Left ventricle myocardium (tissue), 1 donor: Measurements from ENCODE around the gene DMGDH.

- PRO-cap, result no peak
These were observed 115.4 kb downstream of the SCAMP1 start for GRCh38 chr5:78475541-78476513.

GRCh38 chr5:78534240-78534758 is 114.3 kb downstream of the LHFPL2 start:
- PRO-cap, result no peak

DNA sequence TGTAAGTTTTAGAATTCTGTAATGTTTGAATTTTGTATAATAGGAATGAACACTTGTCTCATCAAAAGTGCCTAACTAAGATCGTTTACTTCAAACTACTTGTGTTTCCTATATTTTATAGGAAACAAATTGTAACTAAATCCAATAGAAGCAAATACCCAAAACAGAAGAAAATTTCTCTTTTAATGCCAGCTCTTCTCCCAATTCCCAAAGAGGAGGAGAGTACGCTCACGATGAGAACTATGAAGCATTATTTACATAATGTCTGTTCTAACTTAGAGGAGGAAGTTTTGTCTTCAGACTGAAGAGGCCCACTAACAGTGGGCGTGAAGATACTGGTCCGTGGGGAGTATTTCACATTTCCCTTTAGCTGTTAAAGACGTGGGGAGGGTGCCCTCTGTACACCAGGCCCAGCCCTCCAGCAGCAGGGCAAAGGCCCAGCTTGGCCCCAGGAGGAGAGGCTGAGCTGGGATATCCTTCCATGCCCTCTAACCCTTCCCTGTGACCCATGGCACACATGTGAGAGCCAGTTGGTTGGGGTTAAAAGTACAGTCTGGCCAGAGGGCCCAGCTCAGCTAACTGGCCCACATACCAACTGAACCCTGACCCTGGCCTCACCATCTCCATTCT is 74.6 kb downstream of the LHFPL2 start:
- PRO-cap, result no peak

DNA sequence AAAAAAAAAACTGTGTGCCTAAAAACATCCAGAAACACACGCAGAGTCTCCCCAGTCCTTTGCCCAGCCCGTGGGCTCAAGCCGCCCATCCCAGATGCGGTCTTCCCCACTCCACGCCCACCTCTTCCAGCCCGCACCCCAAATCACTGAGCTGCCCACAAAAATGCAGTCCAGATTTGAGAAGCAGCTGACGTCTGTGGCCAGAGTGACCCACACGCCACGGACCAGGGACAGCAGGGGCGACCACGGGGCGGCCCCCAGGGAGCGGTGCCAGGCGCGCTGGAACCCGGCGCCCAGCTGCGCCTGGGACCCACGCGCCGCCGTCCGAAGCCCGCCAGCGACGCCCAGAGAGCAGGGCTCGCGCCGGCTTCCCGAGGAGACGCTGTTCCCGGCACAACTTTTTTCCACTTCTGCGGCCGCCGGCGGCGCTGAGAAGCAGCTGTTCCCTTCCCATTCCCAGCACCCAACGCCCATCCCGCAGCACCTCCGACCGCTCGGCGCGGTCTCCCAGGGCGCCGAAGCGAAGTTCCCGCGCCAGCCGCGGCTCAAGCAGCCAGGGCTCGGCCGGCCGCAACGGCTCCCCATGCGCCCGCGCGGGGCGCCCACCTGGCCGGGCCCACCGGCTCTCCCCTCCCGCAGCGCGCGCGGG is 617 bp downstream of the LHFPL2 start:
- PRO-cap, result bidirectional peak, plus-strand start at position 462 of the sequence, minus-strand start at position 414 of the sequence

- PRO-cap, result no peak
These were observed 71.9 kb upstream of the LHFPL2 start for GRCh38 chr5:78720433-78720982.

DNA sequence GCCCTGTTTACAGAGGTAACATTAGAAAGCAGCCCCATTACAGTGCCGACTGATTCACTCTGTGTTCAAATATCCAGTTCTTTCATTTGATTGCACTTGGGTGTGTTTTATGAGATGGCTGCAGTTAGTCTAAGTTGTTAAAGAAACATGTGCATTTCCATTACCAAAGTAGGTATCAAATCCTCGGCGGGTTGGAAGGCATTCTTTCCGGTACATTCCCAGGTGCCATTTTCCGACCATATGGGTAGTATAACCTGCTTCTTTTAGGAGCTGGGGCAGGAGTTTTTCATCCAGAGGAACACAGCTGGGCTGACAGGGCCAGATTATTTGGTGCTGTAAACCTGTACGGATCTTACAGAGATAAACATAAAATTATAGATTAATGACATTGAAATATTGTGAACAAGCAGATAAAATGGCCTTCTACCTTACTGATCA is 16.2 kb downstream of the ARSB start:
- PRO-cap, result no peak

- PRO-cap, result bidirectional peak, plus-strand start at chr5:79069767, minus-strand start at chr5:79069632
These were observed at the start of gene DMGDH for GRCh38 chr5:79069381-79069803. DMGDH (minus strand) TSS chr5:79069674.

GRCh38 chr5:79229590-79230155 is 6.3 kb upstream of the JMY start:
- PRO-cap, result no peak

DNA sequence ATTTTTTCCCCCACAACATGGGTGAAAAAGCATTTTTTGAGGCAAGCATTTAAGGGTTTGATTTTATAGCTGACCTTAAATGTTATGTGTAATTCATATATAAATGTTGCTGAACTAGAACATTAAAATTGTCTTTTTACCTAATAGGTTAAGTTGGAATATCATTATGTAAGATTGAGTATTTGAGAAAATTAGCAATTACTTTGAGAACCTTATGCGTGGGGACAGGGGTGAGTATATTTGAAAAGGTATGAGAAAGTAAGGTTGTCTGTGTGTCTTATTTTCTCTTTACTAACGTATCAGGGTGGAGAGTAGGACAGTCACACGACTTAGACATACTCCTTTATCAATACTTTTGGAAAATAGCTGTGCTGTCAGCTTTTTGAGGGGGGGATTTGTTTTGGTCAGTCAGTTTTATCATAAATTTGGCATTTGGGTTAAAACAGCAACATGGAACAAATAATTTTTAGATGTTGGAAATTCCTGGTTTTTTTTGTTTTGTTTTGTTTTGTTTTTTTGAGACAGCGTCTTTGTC is 43.5 kb downstream of the JMY start:
- PRO-cap, result no peak

- PRO-cap, result no peak
These were observed 64.7 kb downstream of the JMY start for GRCh38 chr5:79300518-79301084.

GRCh38 chr5:79512945-79513850 is 736 bp downstream of the HOMER1 start:
- PRO-cap, result bidirectional peak, plus-strand start at chr5:79513207, minus-strand start at chr5:79513145

GRCh38 chr5:79663272-79663981 is 26.2 kb upstream of the CMYA5 start:
- PRO-cap, result no peak

DNA sequence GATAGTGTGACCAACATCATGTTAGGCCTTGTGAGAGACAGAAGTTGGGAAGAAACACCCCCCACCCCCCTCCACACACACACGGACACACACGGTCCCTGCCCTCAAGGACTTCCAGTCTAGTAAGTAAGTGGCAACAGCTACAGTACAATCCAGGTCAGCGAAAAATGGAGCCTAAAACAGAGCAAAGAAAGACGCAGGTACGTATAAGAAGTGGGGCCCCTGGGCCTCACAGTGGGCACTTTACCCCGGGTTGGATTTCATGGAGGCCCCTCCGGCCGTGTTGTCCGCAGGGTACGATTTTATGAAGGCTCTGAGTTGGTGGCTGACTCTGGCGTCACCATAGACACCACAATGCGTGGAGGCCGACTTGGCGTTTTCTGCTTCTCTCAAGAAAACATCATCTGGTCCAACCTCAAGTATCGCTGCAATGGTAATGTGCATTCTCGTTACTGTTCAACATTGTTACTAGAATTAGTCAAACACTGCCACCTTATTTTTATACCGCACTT is 47.0 kb downstream of the THBS4 start:
- PRO-cap, result no peak

- PRO-cap, result no peak
These were observed 57.3 kb downstream of the SERINC5 start for GRCh38 chr5:80198272-80199247.

- PRO-cap, result no peak
These were observed 40.3 kb downstream of the SERINC5 start for GRCh38 chr5:80215570-80216024.

DNA sequence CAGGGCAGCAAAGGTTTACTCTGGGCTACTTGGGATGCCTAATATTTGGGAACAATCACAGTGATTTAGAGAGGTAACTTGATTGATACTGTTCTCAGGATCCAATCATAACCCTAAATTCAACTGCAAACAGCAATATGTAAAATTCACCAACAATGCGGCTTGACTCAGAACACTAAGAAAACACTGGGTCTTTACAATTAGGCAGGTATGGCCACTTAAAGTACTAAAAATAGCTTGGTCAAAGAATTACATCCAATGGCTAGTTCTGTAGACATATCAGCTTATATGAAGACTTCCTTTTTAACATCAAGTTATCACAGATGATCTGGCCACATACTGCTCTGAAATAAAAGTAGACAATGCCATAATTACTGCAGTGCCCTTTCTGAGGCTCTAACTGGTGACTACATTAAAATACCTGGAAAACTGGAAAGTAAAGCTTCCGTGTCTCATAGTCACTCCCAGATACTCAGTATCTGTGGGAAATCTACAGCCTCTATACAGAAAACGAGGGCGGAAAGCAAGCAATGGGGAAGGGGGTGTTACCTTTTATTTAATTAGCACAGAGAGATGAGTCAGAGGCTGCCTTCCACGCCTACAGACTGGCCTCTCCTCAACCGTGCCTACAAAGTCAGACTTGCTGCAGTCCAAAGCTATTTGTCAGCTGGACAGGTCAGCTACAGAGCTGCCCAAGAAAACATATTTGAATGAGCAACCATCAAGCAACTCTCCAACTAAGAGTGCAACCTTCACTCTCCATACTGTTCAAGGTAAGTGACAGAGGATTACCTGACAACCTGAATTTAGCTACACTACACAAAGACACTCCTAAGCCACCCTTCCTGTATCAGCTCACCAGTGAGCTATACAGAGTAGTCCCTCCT is 8.7 kb downstream of the SERINC5 start:
- PRO-cap, result no peak

DNA sequence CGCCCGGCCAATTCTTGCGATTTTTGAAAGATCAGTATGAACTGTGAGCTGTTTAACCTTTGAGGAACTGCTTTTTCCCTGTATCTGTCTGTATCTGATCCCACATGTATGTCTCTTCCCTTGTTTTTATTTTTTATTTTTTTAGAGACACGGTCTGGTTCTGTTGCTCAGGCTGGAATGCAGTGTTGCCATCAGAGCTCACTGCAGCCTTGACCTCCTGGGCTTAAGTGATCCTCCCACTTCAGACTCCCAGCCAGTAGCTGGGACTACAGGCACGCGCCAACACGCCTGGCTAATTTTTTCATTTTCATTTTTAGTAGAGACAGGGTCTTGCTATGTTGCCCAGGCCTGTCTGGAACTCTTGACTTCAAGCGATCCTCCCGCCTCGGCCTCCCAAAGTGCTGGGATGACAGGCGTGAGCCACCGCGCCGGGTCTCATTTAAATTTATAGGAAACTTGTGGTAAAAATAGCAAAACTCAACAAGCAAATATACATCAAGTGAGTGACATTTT is 974 bp upstream of the ZFYVE16 start:
- PRO-cap, result no peak

DNA sequence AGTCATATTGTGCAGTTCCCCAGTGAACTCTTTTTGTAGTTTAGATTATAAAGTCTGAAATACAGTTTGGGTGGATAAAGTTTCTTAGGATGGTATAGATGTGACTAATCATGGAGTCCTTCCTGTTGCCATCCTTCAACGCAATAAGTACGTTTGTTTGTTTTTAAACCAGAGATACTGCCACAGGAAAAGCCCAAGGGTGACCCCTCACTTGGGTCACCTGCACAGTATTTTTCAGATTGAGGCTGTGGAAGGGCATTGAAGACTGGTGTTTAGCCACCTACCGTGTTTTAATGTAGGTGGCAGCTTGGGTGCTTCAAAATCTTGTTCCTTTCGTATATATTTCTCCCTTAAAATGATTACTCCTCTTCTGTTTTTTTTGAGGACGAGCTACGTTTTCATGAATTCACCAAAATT is 658 bp upstream of the DHFR start:
- PRO-cap, result no peak

- PRO-cap, result unidirectional peak, minus-strand start at chr5:80975171
These were observed 14.7 kb downstream of the RASGRF2 start for GRCh38 chr5:80974666-80975521.

DNA sequence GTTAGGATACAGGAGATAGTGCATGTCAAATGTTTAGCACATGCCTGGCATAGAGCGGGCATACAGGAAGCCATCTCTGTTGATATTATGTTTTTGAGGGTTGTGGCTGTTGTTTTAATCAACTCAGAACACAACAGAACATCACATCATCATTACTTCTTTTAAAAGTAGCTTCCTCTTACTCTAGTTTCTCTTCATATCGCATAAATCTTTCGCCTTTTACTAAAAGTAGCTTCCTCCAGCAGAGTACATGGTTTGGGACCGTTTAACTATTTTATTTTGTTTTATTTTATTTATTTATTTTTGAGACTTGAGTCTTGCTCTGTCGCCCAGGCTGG is 27.7 kb upstream of the CKMT2 start:
- PRO-cap, result no peak